ENCODE data around the genes FOXR1, C2CD2L, ABCG4 and MFRP.

DNA sequence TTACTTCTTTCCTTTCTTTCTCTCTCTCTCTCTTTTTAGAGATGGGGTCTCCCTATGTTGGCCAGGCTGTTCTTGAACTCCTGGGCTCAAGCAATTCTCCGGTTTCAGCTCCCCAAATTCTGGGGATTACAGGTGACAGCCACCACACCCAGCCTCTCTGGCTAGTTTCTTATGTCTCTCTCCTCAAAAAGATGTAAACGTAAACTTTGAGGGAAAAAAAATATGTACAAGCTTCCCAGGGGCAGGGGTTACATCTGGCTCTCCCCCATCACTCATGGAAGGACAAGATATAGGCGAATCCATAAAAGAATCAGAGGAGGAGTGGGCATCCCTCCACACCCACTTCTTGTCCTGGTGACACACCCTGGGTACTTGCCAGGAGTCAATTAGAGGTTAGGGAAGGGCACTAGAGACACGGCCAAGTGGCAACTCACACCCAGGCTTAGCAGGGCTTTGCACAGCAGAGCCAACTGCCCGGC, 19.0 kb downstream of the BCL9L start:
- PRO-cap: no peak
- RAMPAGE, long total RNA, 4 experiments: start-site peak on the minus strand in 1 of 4 experiments, centred at position 112 of the sequence, 19 reads per replicate

GRCh38 chr11:118910391-118910972, 15.2 kb downstream of the BCL9L start:
- PRO-cap: unidirectional peak, plus-strand start at chr11:118910674; unidirectional peak, plus-strand start at chr11:118910919
- RAMPAGE, long total RNA, 4 experiments: no peak in any of the 4 experiments

DNA sequence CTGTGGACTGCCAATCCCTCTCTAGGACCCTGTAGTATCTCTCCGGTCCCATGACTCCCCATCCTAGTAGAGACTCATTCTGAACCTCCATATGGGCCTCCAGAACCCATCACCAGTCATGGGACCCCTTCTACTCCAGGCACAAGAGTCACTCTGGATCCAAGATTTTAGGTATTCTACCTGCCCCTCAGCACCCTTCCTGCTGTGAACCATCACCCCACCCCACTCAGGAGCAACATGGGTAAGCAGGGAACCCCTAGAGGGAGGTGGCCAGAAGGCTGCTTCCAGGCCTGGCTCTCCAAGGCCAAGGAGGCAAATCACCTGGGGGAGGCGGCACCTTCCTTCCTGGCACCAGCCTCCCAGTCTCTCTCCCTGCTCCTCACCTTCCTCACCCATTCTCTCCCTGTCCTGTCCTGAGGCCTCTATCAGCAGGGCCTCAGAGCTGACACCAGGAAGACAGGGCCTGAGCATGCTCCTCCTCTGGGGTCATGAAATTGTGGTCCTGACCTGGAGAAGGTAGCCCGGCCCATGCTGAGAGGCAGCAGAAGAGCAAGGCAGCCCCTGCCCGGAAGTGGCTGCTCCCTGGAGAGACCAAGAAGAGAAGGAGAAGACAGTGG, 2.1 kb downstream of the BCL9L start:
- PRO-cap: no peak
- RAMPAGE, long total RNA, 4 experiments: no peak in any of the 4 experiments

- PRO-cap: no peak
- RAMPAGE, long total RNA, 4 experiments: no peak in any of the 4 experiments
These were observed 1.5 kb downstream of the BCL9L start for GRCh38 chr11:118924253-118924533.

DNA sequence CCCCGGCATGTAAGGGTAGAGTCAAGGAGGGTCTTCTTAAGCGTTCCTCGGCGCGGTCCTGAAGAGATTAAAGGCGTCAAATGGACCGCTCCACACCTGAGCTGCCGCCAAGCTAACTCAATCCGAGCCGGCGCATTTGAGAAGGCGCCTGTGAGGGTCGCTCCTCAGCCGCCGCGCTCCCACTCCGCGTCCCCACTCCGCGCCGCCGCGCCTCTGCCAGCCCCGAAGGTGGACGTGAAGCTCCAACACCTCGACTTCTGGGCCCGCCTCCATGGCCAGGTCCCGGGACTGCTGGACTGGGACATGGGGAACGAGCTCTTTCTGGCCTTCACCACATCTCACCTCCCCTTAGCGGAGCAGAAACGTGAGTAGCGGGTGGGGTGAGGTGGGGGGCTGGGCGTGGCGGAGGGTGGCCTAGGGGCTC, at the start of gene FOXR1:
Gene FOXR1, plus strand, starts transcription at position 133 of the 424 bp plus-strand sequence.
- PRO-cap: no peak
- RAMPAGE, long total RNA, 4 experiments: no peak in any of the 4 experiments

DNA sequence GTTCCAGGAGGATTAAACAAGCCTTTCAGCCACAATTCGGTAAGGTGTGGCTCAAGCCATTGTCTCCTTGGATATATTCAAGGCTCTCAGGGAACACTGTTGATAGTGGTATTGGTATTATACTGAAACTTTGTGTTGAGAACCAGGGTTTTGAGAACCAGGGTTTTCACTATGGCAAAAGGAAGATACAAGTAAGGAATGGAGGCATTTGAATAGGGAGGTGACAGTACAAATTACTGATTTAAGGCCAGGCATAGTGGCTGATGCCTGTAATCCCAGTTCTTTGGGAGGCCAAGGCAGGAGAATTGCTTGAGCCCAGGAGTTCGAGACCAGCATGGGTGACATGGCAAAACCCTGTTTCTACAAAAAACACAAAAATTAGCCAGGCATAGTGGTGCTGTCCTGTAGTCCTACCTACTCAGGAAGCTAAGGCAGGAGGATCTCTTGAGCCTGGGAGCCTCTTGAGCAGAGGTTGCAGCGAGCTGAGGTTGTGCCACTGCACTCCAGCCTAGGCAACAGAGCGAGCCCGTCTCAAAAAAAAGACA, 8.5 kb downstream of the RPS25 start:
- PRO-cap: no peak
- RAMPAGE, long total RNA, 4 experiments: no peak in any of the 4 experiments

DNA sequence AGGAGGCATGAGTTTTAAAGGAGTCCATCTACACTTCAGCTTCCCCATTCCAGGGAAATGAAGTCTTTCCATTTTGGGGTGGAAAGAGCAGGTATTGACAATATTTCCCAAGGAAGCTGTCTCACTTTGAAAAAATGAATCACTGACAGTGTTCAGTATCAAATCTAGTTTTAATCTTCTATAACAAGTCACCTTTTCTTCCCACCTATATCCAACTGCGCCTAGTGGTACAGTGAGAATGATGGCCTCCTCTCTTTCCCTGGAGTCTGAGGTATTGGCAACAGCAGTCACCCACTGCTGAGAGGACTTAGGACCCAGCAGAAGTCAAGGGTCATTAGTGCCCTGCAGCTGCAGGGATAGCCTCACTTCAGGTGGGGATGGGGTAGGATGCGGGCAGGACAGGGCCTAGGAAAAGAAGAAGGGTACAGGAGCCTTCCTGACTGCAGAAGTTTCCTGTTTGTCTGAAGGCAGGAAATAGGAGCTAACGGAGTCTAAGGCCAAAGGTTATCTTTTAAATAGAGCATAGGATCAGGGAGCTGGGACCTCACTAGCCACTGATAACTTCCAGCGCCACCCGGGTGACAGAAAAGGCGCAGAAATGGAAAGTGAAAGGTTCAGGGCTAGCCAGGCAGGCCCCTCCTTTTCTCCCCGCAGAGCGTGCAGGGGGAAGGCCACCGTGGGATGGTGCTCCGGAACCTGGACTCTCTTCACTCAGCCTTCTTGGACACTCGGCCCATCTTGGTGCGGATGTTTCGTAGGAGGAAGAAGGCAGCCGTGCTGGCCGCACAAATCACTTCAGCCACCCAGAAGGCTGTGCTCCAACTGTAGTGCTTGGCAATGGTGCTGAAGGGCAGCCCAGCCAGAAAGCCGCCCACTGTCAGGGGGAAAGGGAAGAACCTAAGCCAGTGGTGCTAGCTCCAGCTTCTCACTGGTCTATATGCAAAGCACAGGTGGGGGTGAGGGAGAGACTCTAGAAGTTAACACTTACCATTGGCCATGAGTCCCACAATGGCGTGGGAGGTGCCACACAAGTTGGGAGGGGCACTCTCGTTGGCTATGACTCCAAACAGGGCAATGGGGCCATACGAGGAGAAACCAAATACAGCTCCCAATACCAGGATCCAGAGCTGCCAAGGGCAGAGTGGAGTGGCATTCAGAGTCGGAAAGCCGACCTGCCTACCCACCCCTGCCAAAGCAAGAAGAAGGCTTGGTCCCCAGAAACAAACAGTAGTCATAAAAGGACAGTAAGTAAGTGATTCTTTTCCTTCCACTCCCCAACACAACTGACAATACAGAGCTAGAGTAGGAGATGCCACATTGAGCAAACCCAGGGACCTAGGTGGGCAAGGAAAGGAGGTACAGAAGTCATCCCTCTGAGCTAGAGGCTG, 6.1 kb downstream of the TRAPPC4 start:
- PRO-cap: no peak
- RAMPAGE, long total RNA, 4 experiments: no peak in any of the 4 experiments

DNA sequence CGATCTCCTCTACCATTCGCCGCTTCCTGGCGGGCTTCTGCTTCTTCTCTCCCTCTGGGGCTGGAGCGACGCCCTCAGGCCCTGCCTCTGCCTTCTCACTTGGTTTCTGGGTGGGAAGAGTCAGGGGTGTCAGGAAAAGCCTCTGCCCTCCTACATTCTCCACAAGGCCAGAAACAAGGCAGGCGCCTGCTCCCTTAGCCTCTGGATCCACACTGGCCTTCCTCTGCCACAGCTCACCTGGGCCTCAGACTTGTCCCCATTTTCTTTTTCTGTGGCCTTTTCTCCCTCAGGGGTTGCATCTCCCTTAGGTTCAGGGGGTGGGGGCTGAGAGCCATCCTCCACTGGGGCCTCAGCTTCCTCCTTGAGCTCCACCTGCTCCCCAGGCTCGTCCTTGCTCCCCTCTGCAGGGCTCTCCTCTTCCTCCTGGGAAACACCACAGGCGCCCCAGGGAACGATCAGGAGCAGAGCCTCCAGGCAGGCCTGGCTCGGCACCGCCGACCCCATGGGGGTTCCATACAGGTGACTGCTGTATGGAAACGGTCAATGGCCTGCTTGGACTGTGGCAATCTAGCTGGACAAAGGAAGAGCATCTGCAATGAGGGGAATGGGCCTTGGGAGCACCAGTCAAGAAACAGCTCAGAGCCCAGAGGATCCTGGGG, 8.1 kb downstream of the HYOU1 start:
- PRO-cap: no peak
- RAMPAGE, long total RNA, 4 experiments: no peak in any of the 4 experiments

DNA sequence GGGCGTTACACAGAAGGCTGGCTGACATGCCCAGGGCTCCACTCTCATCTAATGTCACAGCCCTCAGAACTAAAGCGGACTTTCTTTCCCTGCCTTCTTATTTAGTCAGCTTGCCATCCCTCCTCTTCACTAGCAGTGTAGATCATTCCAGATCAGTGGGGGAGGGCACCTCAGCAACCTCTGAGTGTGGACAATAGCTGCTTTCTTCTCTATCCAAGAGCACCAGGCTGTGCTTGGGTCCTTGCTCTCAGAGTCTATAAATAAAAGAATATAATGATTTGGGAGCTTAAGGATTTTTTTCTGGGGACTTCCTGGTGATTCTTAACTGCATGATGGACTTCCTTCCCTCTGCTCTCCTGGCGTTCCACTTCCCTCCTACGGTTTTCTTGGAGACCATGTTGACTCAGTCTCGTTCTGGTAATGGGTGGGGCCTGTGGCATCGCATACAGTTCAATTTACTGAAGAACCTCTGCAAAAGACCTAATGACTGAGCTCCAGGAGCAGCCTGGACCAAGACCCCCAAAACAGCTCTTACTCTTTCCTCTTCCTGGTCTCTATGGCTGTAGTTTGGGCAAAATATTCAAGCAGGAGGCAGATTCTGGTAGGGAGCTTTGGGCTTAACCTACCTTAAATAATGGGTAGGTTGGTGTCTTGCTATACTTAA, 2.9 kb upstream of the HMBS start:
- PRO-cap: no peak
- RAMPAGE, long total RNA, 4 experiments: no peak in any of the 4 experiments

GRCh38 chr11:119106461-119107737, at the start of gene C2CD2L:
Gene C2CD2L, plus strand, starts transcription at chr11:119107344.
- PRO-cap: bidirectional peak, plus-strand start at chr11:119107344, minus-strand start at chr11:119107175
- RAMPAGE, long total RNA, 4 experiments: start-site peak on the plus strand in 4 of 4 experiments, at chr11:119107341-119107394 at its widest, 17 to 47 reads per replicate

DNA sequence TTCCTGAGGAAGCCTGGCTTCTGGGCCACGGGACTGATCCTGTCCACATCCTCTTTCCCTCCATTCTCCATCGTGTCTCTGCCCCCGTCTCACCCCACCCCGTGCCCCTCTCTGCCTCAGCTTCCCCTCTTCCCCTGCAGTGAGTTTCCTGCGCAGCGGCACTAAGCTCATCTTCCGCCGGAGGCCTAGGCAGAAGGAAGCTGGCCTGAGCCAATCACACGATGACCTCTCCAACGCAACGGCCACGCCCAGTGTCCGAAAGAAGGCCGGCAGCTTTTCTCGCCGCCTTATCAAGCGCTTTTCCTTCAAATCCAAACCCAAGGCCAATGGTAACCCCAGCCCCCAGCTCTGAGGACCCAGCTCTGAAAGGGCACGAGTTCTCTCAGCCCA, 5.5 kb upstream of the HINFP start:
- PRO-cap: no peak
- RAMPAGE, long total RNA, 4 experiments: no peak in any of the 4 experiments

DNA sequence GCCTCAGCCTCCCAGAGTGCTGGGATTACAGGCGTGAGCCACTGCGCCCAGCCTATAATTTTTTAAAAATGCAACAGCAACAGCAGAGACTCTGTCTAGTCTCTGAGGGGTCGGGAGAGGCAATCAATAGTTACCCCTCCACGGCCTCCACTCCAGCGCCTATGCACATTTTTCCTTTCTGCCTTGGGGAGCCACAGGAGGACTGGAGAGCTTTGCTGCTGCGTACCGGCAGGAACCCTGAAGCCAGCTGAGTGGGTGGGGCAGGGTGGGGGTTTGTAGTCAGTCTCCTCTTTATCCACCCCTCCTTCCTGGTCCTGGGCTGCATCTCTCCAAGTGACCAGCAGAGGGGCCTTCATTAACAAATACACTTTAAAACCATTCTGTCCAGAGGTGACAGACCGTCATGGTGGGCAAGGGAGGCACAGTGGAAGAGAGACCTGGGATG, 4.1 kb upstream of the ABCG4 start:
- PRO-cap: no peak
- RAMPAGE, long total RNA, 4 experiments: no peak in any of the 4 experiments

GRCh38 chr11:119148752-119149407, at the start of gene ABCG4:
Gene ABCG4, plus strand, starts transcription at chr11:119149052.
- PRO-cap: no peak
- RAMPAGE, long total RNA, 4 experiments: no peak in any of the 4 experiments

DNA sequence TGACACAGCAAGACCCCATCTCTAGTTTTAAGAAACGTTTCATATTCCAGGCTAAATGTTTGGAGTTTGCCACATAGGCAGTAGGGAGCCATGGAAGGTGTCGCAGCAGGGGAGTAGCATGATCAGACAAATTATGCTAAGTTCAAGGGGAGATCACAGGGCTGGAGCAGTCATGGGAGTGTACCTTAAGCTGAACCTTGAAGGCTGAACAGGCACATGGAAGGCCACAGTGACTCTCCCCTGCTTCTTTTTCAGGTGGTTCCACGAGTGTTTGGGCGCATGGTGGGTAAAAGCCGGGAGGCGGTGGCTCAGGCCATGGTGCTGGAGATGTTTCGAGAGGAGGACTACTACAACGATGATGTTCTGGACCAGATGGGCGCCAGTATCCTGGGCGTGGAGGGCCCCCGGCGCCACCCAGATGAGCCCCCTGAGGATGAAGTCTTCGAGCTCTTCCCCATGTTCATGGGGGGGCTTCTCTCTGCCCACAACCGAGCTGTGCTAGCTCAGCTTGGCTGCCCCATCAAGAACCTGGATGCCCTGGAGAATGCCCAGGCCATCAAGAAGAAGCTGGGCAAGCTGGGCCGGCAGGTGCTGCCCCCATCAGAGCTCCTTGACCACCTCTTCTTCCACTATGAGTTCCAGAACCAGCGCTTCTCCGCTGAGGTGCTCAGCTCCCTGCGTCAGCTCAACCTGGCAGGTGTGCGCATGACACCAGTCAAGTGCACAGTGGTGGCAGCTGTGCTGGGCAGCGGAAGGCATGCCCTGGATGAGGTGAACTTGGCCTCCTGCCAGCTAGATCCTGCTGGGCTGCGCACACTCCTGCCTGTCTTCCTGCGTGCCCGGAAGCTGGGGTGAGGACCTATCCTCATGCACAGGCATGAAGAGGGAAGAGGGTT, 5.6 kb upstream of the NHERF4 start:
- PRO-cap: no peak
- RAMPAGE, long total RNA, 4 experiments: no peak in any of the 4 experiments

- PRO-cap: no peak
- RAMPAGE, long total RNA, 4 experiments: no peak in any of the 4 experiments
These were observed 9.4 kb downstream of the MCAM start for GRCh38 chr11:119307371-119308053.

GRCh38 chr11:119315074-119316173, 1.5 kb downstream of the MCAM start:
- PRO-cap: unidirectional peak, plus-strand start at chr11:119315721
- RAMPAGE, long total RNA, 4 experiments: no peak in any of the 4 experiments

DNA sequence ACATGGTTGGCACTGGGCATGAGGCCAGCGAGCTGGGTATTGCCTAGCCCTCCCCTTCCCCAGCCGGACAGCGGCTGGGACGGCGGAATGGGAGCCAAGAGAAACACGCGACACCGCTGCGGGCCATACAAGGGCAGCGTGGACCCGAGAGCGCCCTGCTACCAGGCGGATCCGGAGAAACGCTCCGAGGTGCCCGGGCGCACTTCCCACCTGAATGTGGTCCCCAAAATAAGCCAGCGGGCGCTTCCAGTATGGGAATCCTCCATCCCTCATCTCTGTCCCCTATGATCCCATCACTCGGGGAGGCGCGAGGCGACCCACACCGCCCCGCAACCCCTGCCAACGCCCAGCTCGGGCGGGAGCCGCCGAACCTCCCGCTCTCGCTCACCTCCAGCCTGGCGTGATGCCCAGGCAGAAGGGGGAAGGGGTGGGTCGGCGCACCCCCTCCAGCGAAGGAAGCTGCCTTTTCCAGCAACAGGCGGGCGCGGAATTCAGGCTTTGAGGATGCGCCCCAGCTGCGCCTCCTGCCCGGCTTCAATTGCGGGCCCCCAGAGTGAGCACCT, 675 bp downstream of the MCAM start:
- PRO-cap: no peak
- RAMPAGE, long total RNA, 4 experiments: no peak in any of the 4 experiments

- PRO-cap: no peak
- RAMPAGE, long total RNA, 4 experiments: no peak in any of the 4 experiments
These were observed at the start of gene MFRP for GRCh38 chr11:119346434-119346743. Gene MFRP, minus strand, starts transcription at chr11:119346705.

DNA sequence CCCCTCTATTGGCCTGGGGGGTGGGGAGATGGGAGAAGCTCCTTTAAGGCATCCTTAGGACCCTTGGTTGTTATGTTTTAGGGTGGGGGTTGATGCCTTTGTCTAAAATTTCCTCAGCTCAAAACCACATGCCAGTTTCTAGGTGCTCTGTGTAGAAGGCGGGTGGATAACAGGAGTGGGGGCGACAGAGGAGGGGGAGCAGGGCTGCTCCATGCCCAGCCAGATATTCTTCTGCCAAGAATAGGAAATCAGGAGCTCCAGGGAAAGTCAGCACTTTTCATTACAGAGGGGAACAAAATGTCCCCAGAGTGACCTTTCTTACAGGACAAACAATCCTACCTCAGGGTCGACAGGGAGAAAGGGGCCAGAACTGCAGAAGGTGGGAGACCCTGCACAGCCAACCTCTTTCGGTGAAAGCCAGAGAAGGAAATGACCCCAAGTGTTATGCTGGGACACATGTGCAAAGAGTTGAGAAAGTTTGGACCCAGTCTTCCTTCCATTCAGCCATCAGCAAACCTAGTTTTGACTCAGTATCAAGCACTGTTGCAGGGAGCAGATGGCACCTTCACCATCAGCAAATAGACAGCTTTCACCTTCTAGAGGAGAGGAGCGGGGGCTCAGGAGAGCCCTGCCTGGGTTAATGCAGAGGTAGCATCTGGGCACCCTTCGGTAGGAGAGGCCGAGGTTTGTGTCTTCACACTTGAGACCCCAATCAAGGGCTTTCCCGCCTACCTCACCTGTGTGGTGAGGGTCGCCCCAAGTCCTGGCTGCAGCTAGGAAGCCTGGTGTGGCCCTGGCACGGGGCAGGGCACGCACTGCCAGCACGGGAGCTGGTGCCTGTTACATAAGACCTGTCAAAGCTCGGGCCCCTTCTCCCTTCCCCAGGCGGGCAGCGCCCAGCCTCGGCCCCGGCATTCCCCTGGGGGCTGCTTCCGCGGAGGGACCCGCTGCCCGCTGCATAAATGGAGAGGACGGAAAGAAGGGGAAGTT, 16.1 kb upstream of the MFRP start:
- PRO-cap: no peak
- RAMPAGE, long total RNA, 4 experiments: start-site peak on the minus strand in 1 of 4 experiments, centred at position 203 of the sequence, 8 reads per replicate

- PRO-cap: no peak
- RAMPAGE, long total RNA, 4 experiments: start-site peak on the minus strand in 1 of 4 experiments, at chr11:119377365-119377528 at its widest, 8 reads per replicate
These were observed 4.4 kb downstream of the USP2 start for GRCh38 chr11:119376991-119377540.

Data from suprapubic skin (tissue), 4 donors.